SK-N-SH (cell line): ENCODE measurements around a stretch of chr6.

GRCh38 chr6:35217092-35217602, 3.4 kb downstream of the SCUBE3 start:
- RRBS, result no CpG with 5 or more reads among the region's 11 CpGs
CAGE:
- cytosol, long polyA plus RNA, result no peak
- long polyA plus RNA, result no peak
- nucleus, long polyA plus RNA, result no peak

DNA sequence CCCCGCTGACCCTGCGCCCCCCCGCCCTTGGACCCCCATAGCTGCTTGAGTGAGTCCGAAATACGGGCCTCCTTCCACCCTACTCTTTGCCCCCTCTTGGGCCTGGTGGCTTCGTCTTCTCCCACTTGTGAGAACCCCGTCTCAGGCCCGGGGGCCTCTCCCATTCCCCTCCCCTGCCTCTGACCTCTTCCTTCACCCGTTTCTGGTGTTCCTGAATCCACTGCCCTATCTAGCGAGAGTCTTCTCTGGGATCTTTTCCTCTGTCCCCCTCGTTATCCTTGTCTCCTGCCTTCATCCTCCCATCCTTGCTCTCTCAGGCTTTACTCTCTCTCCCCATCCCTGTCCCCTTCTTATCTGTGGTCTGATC, 511 bp downstream of the PPARD start:
- RRBS, result no CpG with 5 or more reads among the region's 11 CpGs
CAGE:
- cytosol, long polyA plus RNA, result no peak
- long polyA plus RNA, result no peak
- nucleus, long polyA plus RNA, result no peak

DNA sequence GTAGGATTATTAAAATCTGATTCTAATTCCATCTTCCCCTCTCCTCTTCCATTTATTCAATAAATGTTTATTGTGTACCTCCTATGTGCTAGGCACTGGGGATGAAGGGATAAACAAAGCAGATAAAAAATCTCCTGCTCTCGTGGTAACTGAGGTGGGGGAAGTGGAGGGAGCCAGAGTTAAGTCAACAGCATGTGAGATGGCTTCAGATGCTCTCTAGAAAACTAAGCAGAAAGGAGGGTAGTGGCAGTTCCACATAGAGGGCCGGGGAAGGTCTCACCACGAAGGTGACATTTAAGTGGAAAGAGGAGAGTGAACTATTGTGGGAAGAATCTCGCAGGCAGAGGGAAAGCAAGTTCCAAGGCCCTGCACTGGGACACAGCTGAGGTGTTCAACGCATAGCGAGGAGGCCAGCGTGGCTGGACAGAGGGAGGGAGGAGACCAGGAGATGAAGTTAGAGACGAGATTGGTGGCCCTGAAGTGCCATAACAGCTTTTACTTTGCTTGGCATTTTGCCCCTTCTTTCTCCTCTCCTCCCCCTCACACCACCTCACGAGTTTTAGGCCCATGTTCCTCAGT, 16.5 kb downstream of the PPARD start:
- RRBS, result no CpG with 5 or more reads among the region's 9 CpGs
CAGE:
- cytosol, long polyA plus RNA, result no peak
- long polyA plus RNA, result no peak
- nucleus, long polyA plus RNA, result no peak

GRCh38 chr6:35361433-35362043, 19.2 kb downstream of the PPARD start:
- RRBS, result no CpG with 5 or more reads among the region's 6 CpGs
CAGE:
- cytosol, long polyA plus RNA, result no peak
- long polyA plus RNA, result no peak
- nucleus, long polyA plus RNA, result no peak

DNA sequence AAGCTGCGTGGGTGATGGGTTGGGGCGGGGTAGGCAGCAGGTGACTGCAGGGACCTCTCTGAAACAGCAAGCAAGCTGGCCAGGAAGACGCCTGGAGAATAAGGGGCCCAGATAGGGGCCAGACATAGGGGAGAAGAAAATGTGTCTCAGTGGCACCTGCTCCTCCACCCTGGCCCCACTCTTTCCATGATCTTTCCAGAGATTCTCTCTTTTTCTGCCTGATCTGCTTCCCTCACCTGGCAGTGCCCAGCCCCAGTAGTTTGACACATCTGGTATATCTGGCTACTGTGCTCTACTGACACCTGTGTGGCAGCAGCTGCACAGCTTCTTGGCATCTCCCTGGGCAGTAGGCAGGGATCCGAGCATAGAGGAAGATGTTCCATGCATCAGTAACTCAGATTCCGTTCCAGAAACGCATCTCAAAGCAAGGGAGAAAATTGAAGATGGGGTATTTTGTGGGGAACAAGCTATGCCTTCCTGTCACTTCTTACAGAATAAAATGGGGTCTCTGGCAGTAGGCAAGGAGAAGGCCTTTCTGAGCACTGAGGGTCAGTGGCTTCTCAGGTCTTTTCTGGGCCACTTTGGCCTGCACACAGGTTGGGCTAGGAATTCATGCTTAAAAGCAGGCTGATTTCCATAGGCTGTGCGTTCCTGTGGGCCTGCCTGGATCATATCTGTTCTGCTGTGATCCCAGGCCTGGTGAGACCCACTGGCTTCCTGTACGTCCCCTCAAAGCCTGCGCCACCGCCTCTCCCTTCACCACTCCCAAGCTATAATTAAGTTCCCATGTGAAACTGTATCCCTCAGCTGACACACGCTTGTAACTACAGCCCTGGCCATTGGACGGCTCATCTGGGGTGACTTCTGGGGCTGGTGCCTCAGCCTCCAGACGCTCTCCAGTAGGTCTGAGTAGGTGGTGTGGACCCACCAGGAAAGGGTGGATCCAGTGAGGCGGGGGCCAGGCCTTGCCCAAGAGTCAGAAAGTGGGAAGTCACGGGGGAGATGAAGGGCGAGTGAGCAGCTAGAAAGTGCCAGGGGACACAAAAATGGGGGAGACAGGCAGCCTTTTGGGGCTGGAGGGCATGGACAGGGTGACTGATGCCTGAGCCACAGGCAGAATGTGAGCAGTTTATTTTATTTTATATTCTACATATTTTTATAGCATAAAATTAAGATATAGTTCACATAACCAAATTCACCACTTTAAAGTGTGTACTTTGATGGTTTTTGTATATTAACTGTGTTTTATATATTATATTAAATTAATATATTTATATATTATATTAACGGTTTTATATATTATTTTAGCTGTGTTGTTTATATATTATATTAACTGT, 20.8 kb downstream of the PPARD start:
- RRBS, result no CpG with 5 or more reads among the region's 17 CpGs
CAGE:
- cytosol, long polyA plus RNA, result no peak
- long polyA plus RNA, result no peak
- nucleus, long polyA plus RNA, result no peak

- RRBS, result no CpG with 5 or more reads among the region's 5 CpGs
CAGE:
- cytosol, long polyA plus RNA, result no peak
- long polyA plus RNA, result no peak
- nucleus, long polyA plus RNA, result no peak
Measured at GRCh38 chr6:35435700-35436059, 16.5 kb upstream of the FANCE start.

DNA sequence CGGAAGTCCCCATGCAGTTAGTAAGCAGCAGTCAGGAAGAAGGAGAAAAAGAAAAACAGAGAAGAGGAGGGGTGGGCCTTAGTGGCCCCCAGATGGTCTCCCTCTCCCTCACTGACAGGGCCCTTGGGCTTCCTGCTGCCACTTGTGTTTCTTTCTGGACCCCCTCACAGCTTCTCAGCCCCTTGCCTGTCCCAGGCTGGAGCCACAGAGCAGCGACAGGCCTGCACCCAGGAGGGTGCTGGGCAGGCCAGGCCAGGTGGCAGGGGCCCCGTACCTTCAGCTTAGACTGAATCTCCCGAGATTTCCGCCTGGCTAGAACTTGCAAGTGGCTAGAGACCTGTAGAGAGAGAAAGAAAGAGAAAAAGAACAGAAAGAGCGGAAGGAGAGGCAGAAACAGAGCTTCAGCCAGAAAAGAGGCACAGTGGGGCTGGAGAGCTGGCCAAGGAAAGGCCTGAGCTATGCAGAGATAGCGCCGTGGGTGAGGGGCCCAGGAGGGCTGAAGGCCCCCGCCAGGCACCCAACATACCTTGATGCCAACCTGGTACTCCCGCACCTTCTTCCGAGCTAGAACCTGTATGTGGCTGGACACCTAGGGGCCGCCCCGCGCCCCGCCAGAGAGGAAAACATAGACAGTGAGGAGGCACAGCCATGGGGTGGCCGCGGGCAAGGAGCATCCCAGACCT, 11.7 kb downstream of the RPL10A start:
- RRBS, result no CpG with 5 or more reads among the region's 17 CpGs
CAGE:
- cytosol, long polyA plus RNA, result no peak
- long polyA plus RNA, result no peak
- nucleus, long polyA plus RNA, result no peak

- RRBS, result 96% methylated on average over 37 of the region's 64 CpGs
CAGE:
- cytosol, long polyA plus RNA, result no peak
- long polyA plus RNA, result no peak
- nucleus, long polyA plus RNA, result no peak
Measured at GRCh38 chr6:35485978-35487007, 10.6 kb downstream of the TEAD3 start.

DNA sequence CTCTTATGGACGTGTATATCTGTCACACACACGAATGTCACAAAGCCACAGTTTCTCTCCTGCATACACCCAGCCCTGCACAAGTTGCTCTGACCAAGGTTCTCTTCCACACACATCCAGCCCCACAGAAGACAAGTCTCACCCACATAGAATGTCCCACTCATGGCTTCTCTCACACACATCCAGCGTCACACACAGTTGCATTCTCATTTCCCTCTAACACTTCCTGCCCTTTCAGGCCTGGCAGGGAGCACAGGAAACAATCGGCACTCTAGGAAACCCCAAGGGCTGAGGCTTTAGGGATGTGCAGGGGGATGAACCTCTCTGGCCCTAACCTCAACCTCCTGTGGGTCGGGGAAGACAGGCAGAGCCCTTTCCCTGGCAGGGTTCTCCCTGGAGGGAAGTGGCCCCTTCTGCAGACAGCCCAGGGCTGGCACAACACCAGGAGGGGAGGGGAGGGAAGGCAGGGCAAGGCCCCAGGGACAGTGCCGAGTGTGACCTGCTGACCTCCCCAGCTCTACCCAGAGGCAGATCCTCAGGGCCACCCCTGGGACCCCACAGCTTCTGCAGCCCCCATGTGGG, 2.8 kb downstream of the TEAD3 start:
- RRBS, result no CpG with 5 or more reads among the region's 6 CpGs
CAGE:
- cytosol, long polyA plus RNA, result no peak
- long polyA plus RNA, result no peak
- nucleus, long polyA plus RNA, result no peak

- RRBS, result no CpG with 5 or more reads among the region's 5 CpGs
CAGE:
- cytosol, long polyA plus RNA, result no peak
- long polyA plus RNA, result no peak
- nucleus, long polyA plus RNA, result no peak
Measured at GRCh38 chr6:35574416-35574864, 61.7 kb upstream of the TULP1 start.

DNA sequence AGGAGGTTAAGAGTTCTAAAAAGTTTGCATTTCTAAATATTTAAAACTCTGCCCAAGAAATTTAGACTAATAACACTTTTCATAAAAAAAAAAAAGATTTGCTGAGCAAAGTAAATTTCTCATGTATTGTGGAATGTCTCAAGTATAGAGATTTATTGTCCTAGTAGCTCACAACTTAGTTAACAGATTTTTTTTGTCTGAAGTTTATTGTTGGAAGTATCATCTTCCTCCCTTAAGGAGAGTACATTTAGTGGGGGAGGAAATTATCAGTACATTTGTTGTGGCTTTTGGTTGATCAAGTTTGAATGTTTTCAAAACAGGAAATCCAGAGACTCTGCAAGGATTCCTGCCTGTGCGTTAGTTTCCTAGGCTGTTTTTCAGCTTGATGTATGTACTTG, 87.8 kb upstream of the TULP1 start:
- RRBS, result no CpG with 5 or more reads among the region's 1 CpG
CAGE:
- cytosol, long polyA plus RNA, result no peak
- long polyA plus RNA, result no peak
- nucleus, long polyA plus RNA, result no peak

GRCh38 chr6:35718879-35719194, 18.0 kb upstream of the ARMC12 start:
CAGE:
- cytosol, long polyA plus RNA, result no peak
- long polyA plus RNA, result no peak
- nucleus, long polyA plus RNA, result no peak

GRCh38 chr6:36029399-36029922, 1.9 kb downstream of the MAPK14 start:
- RRBS, result no CpG with 5 or more reads among the region's 6 CpGs
CAGE:
- cytosol, long polyA plus RNA, result no peak
- long polyA plus RNA, result no peak
- nucleus, long polyA plus RNA, result no peak

DNA sequence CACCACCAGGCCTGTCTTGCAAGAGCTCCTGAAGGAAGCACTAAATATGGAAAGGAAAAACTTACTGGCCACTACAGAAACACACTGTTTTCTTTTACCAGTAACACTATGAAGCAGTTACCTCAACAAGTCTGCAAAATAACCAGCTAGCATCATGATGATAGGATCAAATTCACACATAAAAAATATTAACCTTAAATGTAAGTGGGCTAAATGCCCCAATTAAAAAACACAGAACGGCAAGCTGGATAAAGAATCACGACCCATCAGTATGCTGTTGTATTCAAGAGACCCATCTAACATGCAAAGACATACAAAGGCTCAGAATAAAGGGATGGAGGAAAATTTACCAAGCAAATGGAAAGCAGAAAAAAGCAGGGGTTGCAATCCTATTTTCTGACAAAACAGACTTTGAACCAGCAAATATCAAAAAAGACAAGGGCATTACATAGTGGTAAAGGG, 45.1 kb upstream of the MAPK13 start:
- RRBS, result no CpG with 5 or more reads among the region's 2 CpGs
CAGE:
- cytosol, long polyA plus RNA, result no peak
- long polyA plus RNA, result no peak
- nucleus, long polyA plus RNA, result no peak

GRCh38 chr6:36131192-36131431, 799 bp downstream of the MAPK13 start:
- RRBS, result 89% methylated on average over 12 of the region's 16 CpGs
CAGE:
- cytosol, long polyA plus RNA, result no peak
- long polyA plus RNA, result no peak
- nucleus, long polyA plus RNA, result no peak

GRCh38 chr6:36235313-36235800, 34.5 kb upstream of the PNPLA1 start:
- RRBS, result no CpG with 5 or more reads among the region's 5 CpGs
CAGE:
- cytosol, long polyA plus RNA, result no peak
- long polyA plus RNA, result no peak
- nucleus, long polyA plus RNA, result no peak

DNA sequence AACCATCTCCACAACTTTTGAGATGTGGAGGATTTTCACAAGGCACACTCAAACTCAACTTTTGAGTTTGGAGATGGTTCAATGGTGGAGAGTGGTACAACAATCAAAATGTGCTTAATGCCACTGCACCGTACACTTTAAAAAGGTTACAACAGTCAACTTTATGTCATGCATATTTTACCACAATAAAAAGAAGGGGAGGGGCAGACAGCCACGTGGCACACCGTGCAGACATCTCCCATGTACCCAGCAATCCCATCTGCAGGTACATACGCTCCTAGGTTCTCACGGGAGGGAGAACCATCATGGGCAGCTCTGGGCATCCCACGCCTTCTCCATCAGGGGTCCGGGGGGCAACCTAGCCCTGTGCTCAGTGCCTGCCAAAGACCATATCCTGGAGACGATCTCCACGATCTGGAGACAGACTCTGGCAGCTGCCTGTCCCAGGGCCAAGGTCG, 2.4 kb upstream of the BNIP5 start:
- RRBS, result no CpG with 5 or more reads among the region's 10 CpGs
CAGE:
- cytosol, long polyA plus RNA, result no peak
- long polyA plus RNA, result no peak
- nucleus, long polyA plus RNA, result no peak

- RRBS, result no CpG with 5 or more reads among the region's 6 CpGs
CAGE:
- cytosol, long polyA plus RNA, result no peak
- long polyA plus RNA, result no peak
- nucleus, long polyA plus RNA, result no peak
Measured at GRCh38 chr6:36469078-36469622, 26.4 kb downstream of the KCTD20 start.

GRCh38 chr6:36591756-36592771, 2.1 kb upstream of the SRSF3 start:
- RRBS, result no CpG with 5 or more reads among the region's 21 CpGs
CAGE:
- cytosol, long polyA plus RNA, result no peak
- long polyA plus RNA, result no peak
- nucleus, long polyA plus RNA, result no peak

DNA sequence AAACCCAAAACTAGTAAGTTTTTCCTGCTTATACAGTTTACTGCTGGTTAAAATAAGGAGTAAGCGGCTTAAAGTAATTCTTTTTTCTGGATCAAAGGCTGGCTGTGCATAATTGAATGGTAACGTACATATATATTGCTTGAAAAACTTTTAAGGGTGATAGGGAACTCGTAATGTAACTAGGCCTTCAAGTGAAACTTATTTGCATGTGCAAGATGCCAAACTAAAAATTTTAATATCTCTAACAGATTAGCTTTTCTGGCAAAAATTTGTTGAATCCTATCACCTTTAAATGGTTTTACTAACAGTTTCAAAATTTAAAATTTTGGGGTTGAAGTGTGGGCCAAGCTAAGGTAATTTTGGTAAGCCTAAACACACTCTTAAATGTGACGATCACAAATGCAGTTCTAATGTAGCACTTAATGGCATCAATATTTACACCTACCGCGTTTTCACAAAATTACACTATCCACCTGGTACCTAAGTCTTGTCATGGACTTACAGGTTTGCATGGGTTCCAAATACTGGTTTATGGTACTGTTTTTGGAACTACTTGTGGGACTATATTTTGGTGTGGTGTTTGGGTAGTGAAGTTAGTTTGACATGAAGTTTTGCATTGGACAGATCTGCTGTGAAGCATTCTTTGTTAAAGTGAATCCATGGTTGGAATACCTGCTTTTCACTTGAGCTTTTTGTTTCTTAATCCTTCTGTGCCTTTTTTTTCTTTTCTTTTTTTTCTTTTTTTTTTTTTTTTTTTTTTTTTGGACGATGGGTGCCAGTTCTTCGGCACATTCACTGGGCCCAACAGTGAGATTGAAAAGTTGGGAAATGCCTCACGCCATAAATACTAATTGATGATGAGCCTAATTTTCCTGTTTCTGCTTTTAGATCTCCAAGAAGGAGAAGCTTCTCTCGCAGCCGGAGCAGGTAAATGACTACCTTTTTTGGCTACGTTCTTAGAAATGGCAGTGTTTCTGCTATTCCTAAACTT, 6.4 kb downstream of the SRSF3 start:
- RRBS, result no CpG with 5 or more reads among the region's 12 CpGs
CAGE:
- cytosol, long polyA plus RNA, result no peak
- long polyA plus RNA, result no peak
- nucleus, long polyA plus RNA, result no peak